Type B pancreatic cell (in vitro differentiated cells): ENCODE measurements around a stretch of chr20.

DNA sequence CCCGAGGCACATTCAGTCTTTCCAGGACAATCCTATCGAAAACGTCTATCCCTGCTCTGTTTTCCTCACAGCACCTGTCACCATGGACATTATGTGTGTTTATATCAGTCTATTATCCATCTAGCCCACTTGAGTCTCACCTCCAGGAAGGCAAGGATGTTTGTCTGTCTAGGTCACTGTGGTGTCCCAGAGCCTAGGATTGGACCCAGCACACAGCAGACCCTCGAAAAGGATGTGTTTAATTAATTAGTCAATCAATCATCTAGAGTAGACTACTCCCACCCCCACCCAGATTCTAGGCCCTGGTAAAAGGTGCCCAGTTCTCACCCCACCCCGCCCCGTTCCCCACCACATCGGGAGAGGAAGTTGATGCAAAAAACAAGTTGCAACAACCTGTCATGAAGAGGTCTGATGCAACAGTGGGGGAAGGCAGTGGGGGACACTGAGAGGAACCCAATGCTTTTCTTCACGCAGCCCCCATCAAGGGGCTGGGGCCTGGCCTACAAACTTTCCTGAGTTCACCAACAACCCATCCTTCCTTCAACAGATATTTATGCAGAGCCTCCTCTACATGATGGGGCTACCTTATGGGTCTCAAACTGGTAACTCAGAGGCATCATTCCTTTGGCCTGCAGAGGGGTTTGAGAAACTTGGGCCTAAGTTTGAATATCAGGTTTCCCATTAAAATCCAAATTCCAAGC lies 66.5 kb downstream of the PREX1 start:
- PRO-cap = no peak

- PRO-cap = no peak
These were observed 44.9 kb downstream of the PREX1 start for GRCh38 chr20:48782639-48783489.

- PRO-cap = no peak
These were observed 51.6 kb downstream of the ARFGEF2 start for GRCh38 chr20:48973172-48973470.

GRCh38 chr20:48985016-48985580 lies 61.0 kb upstream of the CSE1L start:
- PRO-cap = no peak

- PRO-cap = no peak
These were observed 25.0 kb downstream of the DDX27 start for GRCh38 chr20:49244059-49244820.

- PRO-cap = no peak
These were observed 10.3 kb upstream of the ZNFX1 start for GRCh38 chr20:49288008-49288619.

DNA sequence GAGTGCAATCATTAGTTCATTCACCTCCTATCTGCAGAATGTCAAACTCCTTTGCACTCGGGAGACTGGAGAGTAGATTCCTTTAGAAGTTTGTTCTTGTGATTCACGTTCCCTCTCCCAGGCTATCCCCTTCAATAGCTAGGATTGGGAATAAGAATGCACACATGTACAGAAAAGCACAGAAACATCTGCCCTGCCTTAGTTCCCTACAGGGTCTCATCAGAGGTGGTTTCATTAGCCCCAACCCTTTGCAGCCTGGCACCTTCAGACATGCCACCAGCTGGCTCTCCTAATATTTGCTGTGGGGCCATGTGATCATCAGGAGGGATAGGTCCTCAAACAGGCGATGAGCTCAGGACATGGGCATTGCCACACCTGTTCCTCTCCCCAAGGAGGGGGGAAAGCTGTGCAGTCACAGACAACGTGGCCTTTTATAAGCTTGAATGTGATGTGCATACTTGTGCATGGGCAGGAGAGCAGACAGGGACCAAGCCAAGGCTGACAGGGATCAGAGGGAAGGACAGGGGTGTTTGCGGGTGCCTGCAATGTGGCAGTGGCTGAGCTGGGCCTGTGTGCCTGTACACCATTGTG lies 78.7 kb upstream of the ZNFX1 start:
- PRO-cap = no peak

GRCh38 chr20:49620300-49620781 lies 52.4 kb upstream of the PTGIS start:
- PRO-cap = no peak

- PRO-cap = no peak
These were observed 53.0 kb downstream of the B4GALT5 start for GRCh38 chr20:49660672-49661109.

- PRO-cap = no peak
These were observed 7.8 kb upstream of the RNF114 start for GRCh38 chr20:49928429-49928691.

DNA sequence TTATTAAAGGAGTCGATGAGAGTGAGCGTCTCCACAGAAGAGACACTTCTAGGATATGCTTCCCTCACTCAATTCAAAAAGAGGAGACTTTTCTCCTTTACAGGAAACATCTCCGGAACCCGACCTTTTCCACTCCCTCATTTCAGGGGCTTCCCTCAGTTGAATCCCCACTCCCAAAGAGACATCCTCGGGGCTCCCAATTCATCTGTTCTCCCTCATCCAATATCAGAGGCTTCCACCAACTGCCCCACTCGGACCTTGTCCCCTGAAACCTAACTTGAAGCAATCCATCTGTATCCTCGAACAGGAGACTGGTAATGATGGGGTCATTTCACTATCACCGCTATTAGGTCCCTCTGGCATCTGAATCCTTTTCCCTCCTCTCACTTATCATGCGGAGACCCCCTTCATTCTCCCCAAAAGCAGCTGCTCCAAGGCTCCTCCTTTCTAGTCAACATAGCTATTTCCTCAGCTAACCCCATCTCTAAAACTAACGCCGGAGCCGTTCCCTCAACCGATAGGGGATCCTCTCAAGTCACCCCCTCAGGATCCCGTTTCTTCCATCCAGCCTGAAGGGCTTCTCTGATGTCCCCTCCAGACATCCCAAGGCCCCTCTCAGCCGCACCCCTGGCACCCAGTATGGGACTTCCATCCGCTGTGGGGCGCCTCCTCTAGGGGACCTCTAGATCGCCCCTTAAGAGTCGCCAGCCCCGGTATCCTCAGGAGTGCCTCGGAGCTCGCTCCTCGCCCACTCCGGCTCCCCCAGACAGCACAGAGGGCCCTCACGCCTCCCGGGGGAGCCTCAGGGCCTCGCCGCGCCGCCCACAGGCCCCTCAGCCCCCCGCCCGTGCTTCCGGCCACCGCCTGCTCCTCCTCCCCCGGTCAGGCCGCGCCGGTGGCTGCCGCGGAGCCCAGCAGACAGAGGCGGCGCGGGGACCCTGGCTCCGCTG lies 596 bp downstream of the UBE2V1 start:
- PRO-cap = unidirectional peak, minus-strand start at position 771 of the sequence

DNA sequence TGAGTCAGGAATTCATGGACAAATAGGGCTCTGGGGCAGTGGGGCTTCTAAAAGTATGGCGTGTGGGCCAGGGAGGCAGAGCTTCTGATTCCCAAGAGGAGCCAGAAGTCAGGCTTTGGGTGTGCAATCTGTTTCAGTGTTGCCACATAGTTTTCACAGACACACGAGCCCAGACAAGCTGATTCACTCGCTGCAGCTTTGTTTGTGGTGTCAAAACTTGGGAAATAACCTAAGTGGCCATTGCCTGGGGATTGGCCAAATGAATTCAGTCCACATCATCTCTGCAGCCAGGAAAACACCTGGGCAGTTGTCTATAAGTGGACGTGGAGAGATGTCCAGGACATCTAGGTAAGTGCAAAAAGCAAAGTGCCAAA lies 9.1 kb downstream of the PEDS1 start:
- PRO-cap = no peak

- PRO-cap = no peak
These were observed 12.6 kb upstream of the PEDS1 start for GRCh38 chr20:50165948-50166687.

- PRO-cap = no peak
These were observed 2.2 kb downstream of the CEBPB start for GRCh38 chr20:50192675-50193446.

DNA sequence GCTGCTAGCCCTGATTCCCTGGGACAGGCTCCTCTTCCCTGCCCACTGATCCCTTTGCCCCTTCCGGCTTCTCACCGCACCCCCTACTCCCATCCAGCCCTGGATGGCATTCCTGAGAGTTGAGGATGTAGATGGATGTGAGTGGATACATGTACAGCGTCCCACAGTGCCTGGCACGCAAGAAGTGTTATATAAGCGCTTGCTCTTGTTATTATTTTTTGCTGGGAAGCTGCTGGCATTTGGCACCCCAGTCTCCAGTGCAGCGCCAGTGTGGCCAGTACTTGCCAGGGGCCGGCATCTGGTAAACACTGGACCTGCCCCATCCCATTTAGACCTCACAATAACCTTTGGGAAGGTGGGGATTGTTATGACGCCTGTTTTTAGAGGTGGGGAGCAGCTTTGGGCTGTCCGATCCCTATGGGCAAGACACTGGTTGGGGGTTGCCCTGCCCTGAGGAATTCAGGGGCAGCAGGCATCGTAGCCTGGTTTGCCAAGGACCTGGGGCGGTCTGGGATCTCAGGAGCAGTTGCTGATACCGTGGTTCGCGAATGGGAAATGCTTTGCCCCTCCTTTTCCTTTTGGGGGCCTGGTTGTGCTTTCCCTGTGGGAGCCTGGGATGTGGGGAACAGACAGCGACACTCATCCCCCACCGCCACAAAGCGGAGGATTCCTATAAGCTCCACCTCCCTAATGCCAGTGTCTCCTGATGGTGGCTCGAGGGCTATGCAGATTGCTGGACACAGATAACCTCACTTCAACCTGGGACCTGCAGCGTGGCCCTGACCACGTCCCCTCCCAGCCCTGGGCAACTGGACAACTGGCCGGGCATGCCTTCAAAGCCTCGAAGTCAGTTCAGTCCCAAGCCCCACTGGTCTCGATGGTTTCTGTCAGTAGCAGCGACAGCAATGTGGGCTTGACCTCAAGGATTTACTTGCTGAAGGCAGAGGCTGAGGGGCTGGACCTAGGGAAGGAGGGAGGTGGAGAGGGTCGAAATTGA lies 3.1 kb downstream of the CEBPB start:
- PRO-cap = no peak

DNA sequence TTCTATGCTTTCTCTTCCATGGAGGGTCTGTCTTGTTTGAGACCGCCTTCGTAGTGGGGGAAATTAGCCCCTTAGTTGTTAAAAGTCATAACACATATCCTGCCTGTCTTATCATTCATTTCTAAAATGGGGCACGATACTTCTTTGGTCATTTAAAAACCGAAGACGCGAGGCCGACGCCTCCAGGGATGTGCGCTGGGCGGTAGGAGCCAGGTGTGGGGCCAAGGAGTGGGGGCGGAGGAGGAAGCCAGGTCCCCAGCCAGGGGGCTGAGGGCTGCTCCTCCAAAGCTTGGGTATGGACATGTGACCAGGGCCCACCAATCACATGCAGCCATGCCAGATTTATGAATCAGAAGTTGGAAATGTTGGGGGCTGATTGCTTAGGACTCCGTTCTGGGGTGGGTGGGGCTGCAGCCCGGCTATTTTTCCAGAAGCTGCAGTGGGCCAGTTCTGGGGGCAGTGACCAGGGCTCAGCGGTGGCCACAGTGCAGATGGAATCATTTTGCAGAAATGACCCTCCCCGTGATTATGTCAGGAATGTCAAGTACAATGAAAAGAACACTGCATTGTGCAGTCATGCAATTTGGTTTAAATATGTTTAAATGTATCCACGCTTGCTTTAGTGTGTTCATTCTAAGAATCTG lies 95.9 kb downstream of the CEBPB start:
- PRO-cap = no peak

DNA sequence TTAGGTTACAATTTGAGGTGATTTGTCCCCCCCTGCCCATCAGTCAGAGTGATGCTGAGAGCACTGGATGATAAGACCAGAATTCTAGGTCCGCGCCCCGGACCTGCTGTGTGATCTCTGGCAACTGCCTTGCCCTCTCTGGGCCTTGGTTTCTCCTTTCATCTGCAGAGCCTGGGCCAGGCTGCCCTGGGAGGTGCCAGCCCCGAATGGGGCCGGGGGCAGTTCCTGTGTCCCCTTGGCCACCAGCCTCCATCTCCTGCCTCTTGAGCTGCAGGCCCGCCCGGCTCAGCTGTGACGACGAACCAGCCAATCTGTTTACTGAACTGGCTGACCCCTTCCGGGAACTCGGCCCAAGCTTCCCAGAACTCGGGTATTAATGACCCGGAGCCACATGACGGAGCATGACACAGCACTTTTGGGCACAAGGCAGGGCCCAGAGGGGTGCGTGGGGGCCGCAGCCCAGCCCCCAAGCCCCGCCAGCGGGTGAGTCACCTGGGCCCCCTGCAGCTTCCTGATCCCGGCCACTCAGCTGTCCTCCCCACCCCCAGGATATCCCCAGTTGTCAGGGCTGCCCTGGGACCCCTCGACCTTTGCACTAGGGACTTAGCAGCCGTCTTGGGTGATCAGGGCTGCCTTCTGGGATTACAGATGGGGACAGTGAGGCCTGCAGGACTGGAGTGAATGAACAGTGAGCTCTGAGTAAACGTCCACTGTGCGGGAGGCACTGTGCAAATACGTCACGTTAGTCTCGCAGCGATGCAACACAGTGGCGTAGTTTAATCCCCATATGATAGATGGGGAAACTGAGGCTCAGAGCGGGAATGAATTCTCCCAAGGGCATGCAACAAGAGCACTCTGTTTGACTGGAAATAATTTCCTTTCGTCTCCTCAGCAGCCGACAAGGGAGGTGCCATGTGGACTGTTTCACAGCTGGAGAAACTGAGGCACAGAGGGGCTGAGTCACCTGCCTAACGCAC lies 102.0 kb downstream of the CEBPB start:
- PRO-cap = no peak

DNA sequence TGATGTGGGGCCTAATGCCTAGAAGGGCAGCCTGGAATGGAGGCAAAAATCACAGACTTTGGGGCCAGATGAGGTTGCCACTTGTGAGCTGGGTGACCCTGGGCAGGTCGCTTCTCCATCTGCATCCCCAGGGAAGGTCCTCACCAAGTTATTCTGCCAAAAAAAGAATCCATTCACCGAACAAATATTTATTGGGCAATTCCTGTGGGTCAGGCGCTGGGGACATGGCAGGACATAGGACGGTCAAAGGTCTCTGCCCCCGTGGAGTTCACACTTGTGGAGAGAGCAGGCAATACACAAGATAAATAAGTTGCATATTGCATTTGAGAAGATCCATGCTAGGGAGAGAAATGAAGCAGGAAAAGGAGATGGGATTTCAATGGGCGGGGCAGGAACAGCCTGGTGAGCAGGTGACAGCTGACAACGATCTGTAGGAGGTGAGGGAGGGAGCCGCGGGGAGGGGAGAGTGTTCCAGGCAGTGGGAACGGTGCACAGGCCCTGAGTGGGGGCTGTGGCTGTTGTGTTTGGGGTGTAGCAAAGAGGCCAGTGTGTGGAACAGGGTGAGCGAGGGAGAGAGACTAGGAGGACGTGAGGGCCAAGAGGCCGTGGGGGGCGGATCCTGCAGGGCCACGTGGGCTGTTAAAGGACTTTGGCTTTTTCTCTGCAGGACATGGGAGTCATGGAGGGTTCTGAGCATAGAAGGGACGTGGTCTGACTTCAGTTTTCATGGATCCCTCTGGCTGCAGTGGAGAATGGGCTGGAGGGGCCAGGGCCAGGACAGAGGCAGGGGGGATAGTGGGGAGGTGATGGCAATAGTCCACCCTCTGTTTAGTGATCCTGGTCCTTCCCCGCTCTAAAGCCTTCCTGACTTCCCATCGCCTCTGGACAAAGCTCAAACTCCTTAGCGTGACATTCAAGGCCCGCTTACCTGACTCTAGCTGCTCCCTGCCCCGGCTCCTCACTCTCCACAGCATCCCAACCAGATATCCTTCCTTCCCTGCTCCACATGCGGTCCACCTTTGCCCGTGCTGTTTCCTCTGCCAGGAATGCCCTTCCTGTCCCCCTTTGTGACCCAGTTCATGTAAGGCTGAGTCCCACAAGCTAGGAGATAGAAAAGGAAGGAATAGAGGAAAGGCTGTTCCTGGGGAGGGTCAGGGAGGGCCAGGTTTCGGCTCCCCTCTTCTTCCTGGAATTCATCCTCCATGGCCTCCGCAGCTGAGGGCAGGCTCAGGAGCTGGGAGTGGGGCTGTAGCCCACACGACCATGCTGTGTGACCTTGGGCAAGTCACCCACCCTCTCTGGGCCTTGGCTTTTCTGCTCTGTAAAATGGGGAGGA lies 115.7 kb downstream of the CEBPB start:
- PRO-cap = no peak

DNA sequence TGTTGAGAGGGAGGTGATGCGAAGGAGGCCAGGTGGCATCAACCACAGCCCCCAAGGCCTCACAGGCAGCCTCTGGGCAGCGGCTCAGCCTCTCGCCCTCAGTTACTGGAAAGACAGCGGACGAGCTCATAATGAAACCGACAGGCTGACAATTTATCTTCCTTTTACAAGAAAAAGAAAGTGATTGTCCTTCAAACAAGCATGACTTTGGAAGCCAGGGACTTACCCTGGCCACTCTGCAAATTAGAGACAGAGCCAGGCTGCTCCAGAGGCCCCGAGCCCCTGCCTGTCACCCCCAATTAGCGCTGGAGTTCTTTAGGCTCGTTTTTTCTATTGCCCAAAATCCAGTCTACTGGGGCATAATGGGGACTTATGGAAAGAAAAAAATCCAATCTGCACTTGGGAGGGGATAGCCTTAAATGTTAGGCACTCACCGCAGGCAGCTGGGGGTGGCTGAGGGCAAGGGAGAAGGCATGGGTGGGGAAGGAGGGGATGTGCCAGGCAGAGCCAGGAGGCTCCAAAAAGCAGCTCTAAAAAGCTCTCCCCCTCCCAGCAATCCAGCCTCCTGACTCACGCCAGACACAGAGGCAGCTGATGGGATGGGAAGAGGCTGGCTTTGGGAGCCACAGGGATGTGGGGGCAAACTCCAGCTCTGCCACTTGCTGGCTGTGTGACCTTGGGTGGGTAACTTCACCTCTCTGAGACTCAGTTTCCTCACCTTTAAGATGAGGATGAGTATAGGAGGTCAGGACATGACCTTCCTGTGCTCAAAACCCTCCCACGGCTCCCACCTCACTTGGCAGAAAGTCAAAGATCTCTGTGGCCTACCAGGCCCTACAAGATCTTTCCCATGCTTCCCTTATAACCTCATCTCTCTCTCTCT lies 148.6 kb downstream of the CEBPB start:
- PRO-cap = no peak

GRCh38 chr20:50345819-50346164 lies 155.2 kb downstream of the CEBPB start:
- PRO-cap = no peak